Vagina (tissue), 1 donor: Measurements from ENCODE around the gene OIP5.

GRCh38 chr15:40930147-40931162, 1.3 kb downstream of the DLL4 start:
- PRO-cap = no peak
- RAMPAGE, long total RNA = no peak

DNA sequence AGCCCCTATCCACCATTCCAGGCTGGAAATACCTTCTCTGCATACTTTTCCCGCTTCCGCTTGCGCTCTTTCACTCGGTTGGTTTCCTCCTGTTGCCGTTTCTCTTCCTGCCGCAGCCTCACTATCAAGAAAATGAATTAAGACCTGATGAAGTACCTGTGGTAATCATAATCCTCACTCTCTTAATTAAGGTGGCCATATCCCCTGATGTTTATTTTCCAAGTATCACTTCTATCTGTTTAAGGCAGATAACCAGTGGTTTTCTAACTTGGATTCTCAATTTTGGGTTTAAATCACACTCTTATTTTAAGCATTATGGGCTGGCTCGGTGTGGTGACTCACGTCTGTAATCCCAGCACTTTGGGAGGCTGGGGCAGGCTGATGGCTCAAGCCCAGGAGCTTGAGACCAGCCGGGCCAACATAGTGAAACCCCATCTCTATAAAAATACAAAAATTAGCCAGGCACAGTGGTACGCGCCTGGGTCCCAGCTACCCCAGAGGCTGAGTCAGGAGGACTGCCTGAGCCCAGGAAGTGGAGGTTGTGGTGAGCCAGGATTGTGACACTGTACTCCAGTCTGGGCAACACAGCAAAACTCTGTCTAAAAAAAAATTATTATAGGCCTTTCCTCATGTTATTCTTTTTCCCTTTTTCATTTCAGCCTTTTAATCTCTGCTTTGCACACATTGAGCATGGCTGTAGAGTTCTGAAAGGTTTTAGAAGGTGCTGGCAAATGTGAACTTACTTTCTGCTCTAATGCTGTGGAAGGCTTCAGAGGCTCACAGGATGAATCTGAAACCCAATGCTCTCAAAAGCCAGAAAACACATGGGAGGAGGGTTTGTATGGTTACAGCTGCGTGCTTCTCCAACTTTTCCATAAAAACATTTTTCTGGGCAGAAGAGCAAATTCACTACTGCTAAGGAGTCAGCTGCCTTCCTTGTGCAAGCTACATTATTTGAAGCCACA, 32.3 kb downstream of the CHAC1 start:
- PRO-cap = no peak
- RAMPAGE, long total RNA = start-site peak on the minus strand centred at position 276 of the sequence, 475 bp wide, 16 reads

DNA sequence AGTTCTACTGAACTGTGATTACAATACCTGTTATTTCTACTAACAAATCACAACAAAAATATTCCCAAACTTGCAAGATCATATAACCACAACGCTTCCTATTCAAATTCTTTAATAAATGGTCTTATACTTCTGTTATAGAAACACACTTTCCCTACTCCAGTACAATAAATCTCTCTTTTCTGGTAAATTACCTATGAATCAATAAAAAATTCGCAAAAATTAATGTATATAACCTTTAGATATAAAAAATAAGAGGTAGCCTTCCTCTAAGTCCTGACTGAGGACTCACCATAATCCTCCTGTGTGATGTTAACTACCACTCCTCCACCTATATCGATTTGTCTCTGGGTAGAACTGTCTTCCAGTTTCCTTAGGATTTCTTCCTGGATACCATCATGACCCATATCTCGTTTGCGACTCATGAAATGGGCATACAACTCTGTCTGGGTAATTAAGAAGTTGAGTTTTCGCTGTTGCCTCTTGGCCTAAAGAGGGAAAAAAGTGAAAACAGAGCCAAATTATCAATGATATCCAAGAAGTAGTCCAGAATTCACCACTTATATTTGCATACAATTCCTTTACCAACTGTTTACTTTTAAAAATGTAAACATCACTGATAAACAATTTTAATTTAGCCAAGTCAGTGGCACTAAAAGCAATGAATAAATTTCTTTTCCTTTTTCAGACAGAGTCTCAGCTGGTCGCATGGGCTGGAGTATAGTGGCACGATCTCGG, 41.8 kb downstream of the INO80 start:
- PRO-cap = no peak
- RAMPAGE, long total RNA = start-site peak on the minus strand centred at position 472 of the sequence, 338 bp wide, 31 reads

GRCh38 chr15:41079657-41080284, 36.3 kb downstream of the INO80 start:
- PRO-cap = no peak
- RAMPAGE, long total RNA = start-site peak on the minus strand at chr15:41079770-41080018, 71 reads

DNA sequence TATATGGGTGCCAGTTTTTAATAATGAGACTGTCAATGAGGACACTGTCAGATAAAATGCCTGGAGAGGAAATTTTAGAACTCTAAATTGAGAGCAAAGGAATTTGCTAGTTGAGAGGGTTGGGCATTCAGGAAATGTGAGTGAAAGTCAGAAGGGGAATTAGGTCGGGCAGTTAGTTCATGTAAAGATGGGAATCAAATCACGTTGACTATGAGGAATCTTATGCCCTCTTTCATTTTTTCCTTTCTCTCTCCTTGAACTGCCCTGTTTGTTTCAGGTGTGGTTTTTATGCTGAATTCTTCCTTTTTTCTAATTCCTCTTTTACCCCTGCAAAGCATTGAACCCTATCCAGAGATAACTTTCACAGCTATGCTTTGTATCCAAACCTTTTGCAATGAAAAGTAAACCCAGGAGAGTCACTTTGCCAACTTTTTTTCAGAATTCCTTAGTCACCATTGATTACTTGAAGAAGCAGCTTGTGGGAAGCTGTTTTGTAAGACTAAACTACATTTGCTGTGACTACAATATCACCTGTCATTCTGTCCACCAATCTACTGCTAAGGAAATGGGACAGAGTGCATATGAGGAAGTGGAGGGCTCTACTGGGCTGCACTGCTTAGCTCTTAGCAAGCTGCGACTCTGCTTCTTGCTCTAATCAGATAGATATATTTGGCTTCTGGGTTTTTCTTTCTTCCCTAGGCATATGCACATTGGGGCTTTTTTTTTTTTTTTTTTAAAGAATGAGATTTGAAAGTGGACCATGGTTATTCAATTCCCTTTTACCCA, 27.9 kb downstream of the CHP1 start:
- PRO-cap = no peak
- RAMPAGE, long total RNA = no peak

DNA sequence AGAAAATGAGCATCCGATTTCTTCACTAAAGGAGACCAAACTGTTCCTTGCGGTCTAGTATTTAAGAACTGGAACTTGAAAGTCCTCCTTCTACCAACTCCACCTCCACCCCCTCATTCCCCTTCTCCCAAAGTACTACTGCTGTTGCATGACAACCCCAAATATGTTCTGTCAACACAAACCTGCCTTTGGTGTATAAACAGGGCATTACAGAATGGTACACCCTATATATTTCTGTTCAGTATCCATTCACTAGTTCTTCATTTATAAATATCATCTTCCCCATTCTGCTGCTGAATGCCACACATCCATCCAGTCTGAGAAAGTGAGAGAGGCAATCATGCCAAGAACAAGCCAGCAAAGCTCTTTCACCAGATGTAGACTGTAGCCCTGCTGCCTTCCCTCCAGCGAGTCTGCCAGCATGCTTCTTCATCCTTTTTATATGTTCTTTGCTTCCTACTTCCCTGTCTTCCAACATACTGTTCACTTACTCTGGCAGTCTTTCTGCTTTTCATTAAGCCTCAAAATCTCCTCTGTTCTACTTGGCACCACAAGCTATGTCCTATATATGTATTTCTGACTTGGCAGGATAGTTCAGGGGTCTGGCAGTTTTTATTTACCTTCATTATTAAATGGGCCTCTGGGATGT, 48.4 kb downstream of the CHP1 start:
- PRO-cap = no peak
- RAMPAGE, long total RNA = no peak

DNA sequence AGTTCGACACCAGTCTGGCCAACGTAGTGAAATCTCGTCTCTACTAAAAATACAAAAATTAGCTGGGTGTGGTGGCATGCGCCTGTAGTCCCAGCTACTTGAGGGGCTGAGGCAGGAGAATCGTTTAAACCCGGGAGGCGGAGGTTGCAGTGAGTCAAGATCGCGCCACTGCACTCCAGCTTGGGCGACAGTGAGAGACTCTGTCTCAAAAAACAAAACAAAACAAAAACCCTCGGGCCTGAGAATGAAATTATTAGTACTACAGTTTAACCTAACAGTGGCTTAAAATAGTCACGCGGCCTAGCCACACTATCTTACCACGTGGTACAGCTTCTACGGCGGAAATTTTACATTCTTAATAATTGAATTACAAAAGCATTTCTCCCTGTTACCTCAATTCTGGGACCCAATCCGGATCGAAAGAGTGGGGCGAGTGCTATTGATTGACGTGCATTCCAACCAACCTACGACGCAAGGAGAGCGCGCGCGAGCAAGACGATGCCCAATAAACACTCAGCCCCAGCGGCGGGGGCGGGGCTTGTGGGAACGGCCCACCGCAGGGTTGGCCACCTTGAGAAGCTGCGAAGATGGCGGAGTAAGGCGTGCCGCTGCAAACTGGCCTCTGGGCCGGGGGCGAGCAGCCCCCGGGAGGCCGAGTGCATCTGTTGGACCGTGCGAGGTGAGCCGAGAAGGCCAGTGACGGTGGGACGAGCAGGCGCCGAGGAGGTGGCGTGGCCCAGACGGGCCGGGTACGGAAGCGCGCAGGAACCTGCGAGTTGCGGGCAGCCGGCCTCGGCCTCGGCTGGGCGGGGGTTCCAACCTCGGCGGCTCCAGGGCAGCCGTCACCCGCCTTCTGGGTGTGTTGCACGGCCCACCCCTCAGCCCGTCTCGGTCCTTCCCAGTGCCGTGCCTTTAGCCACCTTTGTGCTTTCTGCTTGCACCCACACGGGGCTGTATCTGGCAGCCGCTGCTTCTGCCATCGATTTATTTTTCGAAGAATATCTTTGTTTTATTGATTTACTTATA, 48.6 kb downstream of the OIP5 start:
- PRO-cap = bidirectional peak, plus-strand start at position 559 of the sequence, minus-strand start at position 401 of the sequence
- RAMPAGE, long total RNA = start-site peak on the plus strand centred at position 554 of the sequence, 52 bp wide, 858 reads

GRCh38 chr15:41284458-41284934, 47.9 kb downstream of the OIP5 start:
- PRO-cap = no peak
- RAMPAGE, long total RNA = no peak

- PRO-cap = no peak
- RAMPAGE, long total RNA = no peak
Measured at GRCh38 chr15:41290991-41291745, 41.2 kb downstream of the OIP5 start.

DNA sequence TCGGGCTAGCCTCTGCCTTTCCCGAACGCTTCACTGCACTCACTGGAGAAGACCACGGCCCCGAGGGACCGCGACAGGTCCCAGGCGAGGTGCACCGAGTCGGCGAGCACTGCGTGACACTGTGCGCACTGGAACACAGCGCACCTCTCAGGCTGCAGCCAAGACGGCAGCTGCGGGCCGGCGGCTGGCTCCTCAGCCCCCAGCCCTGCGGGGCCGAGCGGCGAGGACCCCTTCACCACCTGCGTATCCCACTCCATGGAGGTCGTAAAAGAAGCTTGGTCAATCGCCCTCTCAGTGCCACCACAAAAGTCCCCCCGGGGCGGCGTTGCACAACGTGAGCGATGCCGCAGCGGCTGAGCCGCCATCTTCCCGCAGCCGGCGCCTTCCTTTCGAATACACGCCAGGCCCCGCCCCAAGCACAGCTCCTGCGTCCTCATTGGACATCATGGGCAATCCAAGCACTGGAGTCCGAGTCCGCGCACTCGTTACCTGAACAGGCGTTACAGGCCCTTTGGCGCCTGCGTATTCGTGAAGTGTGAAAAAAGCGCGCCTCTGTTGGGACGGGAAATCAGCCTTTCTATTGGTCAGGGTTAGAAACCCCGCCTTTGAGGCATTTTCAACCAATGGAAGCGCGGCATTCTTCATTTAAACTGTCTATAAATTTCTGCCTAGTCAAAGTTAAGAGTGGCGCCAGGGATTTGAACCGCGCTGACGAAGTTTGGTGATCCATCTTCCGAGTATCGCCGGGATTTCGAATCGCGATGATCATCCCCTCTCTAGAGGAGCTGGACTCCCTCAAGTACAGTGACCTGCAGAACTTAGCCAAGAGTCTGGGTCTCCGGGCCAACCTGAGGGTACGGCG, at the start of gene OIP5:
TSS of gene OIP5 (minus strand) at position 395 of the 862 bp plus-strand sequence.
- PRO-cap = bidirectional peak, plus-strand start at position 687 of the sequence, minus-strand start at position 388 of the sequence
- RAMPAGE, long total RNA = no peak

DNA sequence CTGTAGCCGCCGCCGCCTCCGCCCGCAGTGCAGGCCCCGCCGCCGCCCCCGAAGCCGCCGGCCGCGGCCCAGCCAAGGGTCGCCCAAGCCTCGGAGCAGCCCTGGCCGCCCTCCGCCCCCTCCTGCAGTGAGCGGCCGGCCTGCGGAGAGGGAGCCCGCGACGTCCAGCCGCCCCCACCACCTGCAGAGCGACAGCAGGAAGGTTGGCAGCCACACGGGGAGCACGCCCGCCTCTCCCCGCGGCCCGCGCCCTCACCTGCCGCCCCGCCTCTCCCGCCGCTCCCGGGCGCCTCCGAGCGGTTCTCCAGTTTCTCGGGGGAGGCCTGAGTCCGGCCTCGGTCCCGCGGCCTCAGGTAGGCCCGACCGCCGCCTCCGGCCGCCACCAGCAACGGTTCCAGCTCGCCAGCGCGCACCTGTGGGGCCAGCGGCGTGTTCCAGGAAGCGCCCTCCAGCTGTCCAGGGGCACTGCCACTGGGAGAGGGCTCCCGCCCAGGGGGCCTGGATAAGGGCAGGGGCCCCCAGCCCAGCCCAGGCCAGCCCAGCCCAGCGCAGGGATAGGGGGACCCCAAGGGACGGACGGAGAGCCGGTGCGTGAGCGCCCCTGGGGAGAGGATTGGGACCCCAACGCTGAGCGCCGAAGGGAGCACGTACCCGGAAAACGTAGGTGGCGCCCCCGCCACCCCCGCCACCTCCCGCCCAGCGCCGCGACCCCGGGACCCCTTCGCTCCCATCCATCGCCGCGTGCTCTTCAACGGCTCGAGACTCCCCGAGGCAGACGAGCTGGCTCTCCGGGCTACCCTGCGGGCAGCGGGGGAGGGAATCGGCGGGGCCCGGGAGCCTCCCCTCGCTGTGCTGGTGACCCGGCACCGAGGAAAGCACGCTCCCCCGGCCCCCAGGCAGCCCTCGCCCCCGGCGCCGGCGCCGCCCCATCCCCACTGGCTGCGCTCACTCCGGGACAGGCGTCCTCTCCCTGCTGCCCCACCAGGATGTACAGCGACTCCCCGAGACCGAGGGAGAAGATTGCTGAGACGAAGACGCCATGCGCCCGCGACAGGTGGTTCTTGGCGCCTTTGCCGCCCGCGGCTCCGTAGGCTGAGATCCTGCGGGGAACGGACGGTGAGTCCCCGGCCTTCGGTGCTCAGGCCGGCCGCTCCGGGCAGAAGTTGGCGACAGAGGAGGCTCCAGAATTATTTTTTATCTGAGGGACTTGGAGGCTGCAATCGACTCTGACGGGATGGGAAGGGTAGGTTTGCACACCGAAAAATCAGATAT, 2.0 kb downstream of the LTK start:
- PRO-cap = no peak
- RAMPAGE, long total RNA = no peak

DNA sequence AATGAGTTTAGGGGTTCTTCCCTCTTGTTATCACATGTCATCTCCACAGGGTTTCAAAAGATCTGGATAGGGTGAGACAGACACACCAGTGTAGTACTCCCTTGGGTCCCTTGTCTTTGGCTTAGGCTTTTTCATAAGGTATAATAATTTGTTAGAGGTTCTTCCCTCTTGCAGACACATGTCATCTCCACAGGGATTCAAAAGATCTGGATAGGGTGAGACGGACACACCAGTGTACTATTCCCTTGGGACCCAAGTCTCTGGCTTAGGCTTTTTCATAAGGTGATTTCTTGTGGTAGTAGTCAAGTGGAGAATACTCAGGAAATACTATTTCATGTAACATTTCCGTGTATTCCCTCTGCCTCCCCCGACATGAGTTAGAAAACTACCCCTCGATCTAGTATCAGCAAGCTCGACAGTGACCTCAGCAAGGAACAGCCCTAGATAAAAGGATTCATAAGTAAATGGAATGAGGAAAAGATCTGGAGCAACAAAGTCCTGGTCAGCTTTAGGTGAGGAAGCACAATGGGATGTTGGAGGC, 939 bp upstream of the MAPKBP1 start:
- PRO-cap = no peak
- RAMPAGE, long total RNA = no peak

DNA sequence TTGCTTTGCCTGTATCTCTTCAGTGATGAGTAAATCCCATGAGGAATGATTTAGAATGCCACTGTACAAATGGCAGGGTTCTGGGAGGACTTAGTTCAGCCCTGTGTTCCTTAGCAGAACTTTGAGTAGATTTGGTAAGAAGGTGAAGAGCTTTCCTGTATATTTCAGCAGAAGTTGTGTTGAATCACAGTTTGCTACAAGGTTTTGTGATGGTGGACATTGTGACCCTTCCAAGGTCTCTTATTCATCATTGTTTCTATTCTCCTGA, 1.9 kb downstream of the MAPKBP1 start:
- PRO-cap = no peak
- RAMPAGE, long total RNA = no peak

GRCh38 chr15:41918444-41919072, 24.7 kb upstream of the SPTBN5 start:
- PRO-cap = no peak
- RAMPAGE, long total RNA = no peak

- PRO-cap = no peak
- RAMPAGE, long total RNA = start-site peak on the minus strand at chr15:41925700-41925709, 6 reads
Measured at GRCh38 chr15:41925072-41926160, 31.6 kb upstream of the SPTBN5 start.

DNA sequence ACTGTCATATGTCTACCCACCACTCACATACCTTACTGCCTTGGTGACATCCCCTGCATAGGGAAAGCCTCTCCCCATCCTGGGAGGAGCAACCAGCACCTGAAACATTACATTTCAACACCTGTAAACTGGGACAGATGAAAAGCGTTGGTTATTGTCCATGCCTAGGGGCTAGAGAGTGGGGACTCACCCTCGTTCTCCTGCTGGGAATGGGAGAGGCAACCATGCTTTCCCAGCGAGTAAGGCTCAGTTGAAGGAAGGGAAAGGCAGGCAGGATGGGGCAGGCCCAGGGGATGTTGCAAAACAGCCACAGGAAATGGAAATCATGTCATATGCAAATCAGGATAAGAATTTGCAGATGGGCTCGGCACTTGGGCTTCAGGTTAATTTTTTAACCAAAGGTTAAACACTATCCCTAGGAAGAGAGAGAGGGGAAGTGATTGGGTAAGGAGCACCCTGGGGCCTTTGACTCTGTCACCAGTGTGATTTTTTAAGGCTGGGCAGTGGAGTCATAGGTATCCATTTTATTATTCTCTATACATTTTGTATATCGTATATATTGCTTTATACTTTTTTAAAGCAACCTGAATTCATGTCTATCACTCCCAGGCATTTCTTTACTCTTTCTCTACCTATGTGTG, 14.5 kb upstream of the PLA2G4E start:
- PRO-cap = no peak
- RAMPAGE, long total RNA = no peak

GRCh38 chr15:42056776-42057916, 36.3 kb upstream of the PLA2G4E start:
- PRO-cap = no peak
- RAMPAGE, long total RNA = no peak

- PRO-cap = no peak
- RAMPAGE, long total RNA = no peak
Measured at GRCh38 chr15:42094644-42095217, 369 bp upstream of the PLA2G4D start.

GRCh38 chr15:42152174-42152742, 4.2 kb downstream of the PLA2G4F start:
- PRO-cap = no peak
- RAMPAGE, long total RNA = no peak

- PRO-cap = no peak
- RAMPAGE, long total RNA = no peak
Measured at GRCh38 chr15:42175602-42176139, 19.2 kb upstream of the PLA2G4F start.